Mononuclear cell (primary cell): Measurements from ENCODE around the gene MOB3C.

- RRBS, result no CpG with 5 or more reads among the region's 1 CpG
These were observed 68.0 kb downstream of the MAST2 start for GRCh38 chr1:45871394-45871852.

GRCh38 chr1:45872101-45872528, 68.7 kb downstream of the MAST2 start:
- RRBS, result no CpG with 5 or more reads among the region's 5 CpGs

DNA sequence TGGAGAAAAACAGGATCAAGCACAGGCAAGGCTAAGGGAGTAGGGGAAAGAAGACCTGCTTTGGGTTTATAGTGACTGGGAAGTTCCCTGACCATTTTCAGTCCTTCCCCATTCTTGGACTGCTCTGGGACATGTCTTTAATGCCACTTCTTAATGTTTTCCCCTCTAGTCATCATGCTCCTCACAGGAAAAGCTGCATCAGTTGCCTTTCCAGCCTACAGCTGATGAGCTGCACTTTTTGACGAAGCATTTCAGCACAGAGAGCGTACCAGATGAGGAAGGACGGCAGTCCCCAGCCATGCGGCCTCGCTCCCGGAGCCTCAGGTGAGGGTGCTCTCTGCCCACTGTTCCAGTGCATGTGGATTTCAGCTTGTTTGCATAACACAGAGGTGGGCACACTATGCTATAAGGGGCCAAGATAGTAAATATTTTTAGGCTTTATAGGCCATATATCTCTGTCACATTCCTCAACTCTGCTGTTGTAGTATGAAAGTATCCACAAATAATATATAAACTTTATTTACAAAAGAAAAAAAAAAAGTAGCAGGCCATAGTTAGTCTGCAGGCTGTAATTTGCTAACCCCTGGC, 126.3 kb downstream of the PIK3R3 start:
- RRBS, result no CpG with 5 or more reads among the region's 6 CpGs

- RRBS, result no CpG with 5 or more reads among the region's 5 CpGs
These were observed 2.6 kb downstream of the LURAP1 start for GRCh38 chr1:46205665-46206256.

GRCh38 chr1:46302488-46302686, 1.0 kb downstream of the LRRC41 start:
- RRBS, result 5% methylated on average over 5 of the region's 18 CpGs

DNA sequence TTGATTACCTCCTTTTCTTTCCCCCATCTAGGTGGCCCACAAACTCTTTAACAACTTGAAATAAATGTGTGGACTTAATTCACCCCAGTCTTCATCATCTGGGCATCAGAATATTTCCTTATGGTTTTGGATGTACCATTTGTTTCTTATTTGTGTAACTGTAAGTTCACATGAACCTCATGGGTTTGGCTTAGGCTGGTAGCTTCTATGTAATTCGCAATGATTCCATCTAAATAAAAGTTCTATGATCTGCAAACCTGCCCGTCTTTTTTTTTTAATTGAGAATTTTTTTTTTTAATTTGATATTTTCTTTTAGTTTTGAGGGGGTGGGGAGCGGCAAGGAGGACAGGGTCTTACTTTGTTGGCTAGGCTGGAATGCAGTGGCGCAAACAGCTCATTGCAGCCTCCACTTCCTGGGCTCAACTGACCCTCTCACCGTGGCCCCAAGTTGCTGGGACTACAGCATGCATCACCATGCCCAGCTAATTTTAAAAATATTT, 13.1 kb downstream of the UQCRH start:
- RRBS, result no CpG with 5 or more reads among the region's 5 CpGs

GRCh38 chr1:46333349-46334100, 7.1 kb upstream of the NSUN4 start:
- RRBS, result no CpG with 5 or more reads among the region's 8 CpGs

GRCh38 chr1:46352545-46353245, 12.1 kb downstream of the NSUN4 start:
- RRBS, result no CpG with 5 or more reads among the region's 6 CpGs

GRCh38 chr1:46616164-46617465, at the start of gene MOB3C:
TSS of gene MOB3C (minus strand) at chr1:46616811.
- RRBS, result 1% methylated on average over 10 of the region's 69 CpGs

- RRBS, result no CpG with 5 or more reads among the region's 1 CpG
These were observed 5.1 kb downstream of the TEX38 start for GRCh38 chr1:46676651-46677257.

DNA sequence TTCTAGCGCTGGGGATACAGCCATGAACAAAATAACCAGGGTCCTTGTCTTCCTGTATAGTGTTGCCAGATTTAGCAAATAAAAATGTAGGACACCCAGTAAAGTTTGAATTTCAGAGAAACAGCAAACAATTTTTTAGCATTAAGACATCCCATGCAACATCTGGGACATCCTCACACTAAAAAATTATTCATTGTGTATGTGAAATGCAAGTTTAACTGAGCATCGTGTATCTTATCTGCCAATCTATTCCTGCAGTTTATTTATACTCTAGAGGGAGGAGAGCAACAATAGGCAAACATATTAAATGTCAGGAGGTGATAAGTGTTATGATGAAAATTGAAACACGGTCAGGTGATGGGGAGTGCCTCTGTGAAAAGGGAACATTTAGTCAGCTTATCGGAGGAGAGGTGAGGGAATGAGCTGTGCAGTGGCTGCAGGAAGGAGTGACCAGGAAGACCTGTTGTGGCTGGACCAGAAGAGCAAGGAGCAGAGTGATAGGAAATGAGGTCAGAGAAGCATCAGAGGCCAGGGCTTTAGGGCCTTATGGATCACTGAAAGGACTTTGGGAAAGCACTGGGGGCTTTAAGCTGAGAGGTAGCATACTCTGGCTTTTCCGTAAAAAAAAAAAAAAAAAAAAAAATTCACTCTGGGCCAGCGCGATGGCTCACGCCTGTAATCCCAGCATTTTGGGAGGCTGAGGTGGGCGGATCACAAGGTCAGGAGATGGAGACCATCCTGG, 815 bp upstream of the EFCAB14 start:
- RRBS, result no CpG with 5 or more reads among the region's 9 CpGs

DNA sequence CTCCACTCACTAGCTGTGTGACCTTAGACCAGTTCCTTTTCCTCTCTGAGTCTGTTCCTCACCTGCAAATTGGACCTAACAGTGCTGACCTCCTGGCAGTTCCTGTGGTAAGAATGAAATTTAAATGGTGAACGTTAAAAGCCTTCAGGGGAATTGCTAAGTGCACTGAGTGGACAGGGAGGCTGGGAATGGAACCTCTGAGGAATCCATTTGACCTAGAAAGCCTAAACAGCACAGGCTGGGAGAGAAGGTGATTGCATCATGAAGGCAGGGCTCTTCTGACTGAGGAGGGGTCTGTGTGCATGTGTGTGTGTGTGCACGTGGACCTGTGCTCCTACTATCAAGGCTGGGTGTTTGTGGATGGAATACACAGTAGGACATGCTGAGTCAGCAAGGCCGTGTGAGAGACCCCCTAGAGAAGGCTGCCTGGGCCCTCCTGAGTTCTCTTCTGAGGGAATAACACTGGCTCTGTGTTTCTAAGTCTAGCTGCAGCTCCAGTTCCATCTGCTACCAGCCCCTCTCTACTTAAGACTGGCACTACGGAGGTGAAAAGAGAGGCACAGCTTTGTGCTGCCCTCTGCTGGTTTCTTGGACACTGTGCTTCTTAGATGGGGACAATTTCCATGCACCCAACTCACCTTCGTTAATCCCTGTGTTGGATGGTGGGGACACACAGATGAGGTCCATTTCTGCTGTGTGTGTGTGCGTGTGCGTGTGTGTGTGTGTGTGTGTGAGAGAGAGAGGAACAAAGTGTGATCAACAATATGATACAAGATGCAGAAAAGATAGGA, 6.1 kb upstream of the EFCAB14 start:
- RRBS, result no CpG with 5 or more reads among the region's 7 CpGs

GRCh38 chr1:46757117-46757533, 38.2 kb upstream of the EFCAB14 start:
- RRBS, result no CpG with 5 or more reads among the region's 3 CpGs

GRCh38 chr1:46757534-46758324, 38.8 kb upstream of the EFCAB14 start:
- RRBS, result no CpG with 5 or more reads among the region's 3 CpGs

DNA sequence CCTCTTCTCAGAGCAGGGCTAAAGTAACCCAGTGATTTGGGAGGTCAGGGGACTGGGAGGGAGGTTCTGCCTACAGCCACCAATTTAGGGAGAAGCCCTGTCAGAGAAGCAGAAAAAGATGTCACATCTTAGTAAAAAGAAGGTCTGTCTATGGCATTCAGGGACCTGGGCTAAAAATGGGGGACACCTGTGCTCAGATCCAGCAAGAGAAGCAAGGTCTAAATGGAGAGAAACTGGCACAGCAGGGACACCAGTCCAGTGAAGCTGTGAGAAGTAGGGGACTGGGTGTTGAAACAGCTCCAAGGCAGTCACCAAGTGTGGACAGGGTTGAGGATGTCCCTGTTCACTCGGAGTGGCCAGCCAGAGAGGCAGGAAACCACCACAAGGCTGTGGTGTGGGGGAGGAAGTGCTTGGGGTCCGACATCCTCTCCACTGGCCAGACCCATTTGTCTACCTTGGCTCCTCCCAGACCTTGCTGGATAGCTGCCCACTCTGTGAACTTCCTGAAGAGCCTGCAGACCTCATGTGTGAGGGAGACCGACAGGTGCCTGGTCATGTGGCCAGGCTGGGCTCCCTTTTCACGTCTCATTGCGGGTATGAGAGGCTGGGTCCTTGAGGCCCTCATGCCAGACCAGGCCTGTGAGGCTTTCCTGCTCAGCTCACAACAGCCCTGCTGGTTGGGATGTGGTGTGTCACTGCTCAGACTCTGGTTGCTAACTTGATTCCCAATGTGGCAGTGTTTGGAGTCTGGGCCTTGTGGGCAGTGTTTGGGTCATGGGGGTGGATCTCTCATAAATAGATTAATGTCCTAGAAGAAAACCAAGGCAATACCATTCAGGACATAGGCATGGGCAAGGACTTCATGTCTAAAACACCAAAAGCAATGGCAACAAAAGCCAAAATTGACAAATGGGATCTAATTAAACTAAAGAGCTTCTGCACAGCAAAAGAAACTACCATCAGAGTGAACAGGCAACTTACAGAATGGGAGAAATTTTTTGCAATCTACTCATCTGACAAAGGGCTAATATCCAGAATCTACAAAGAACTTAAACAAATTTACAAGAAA, 21.8 kb downstream of the CYP4B1 start:
- RRBS, result no CpG with 5 or more reads among the region's 5 CpGs

GRCh38 chr1:46857384-46857910, 58.6 kb downstream of the CYP4B1 start:
- RRBS, result no CpG with 5 or more reads among the region's 5 CpGs

DNA sequence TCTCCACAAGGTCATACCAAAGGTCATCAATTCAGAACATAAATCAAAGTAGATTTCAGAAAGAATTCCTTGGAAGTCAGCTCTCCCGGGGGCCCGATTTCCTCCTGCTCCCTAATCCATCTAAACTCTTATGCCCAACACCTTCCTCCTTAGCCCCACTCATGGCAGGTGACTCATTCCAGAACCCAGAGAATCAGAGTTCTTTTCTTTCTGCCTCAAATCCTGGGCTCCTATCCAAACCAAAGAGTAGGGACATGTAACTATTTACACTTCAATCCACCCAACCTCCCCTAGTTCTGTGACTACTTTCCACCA, 7.2 kb upstream of the CYP4A11 start:
- RRBS, result no CpG with 5 or more reads among the region's 2 CpGs

DNA sequence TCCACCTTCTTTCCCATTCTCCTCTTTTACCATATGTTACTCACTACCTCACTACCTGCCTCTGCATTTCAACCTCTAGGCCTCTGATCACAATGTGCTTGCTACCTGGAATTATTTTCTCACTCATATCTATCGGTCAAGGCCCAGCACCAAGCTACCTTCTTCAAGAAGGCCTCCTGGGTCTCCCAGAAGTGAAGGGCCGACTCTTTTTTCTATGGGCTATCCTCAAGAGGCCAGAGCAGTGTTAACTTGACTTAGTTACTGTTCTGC, 1.7 kb downstream of the CYP4A22 start:
- RRBS, result no CpG with 5 or more reads among the region's 2 CpGs

GRCh38 chr1:47188602-47189083, 1.2 kb downstream of the PDZK1IP1 start:
- RRBS, result no CpG with 5 or more reads among the region's 2 CpGs

DNA sequence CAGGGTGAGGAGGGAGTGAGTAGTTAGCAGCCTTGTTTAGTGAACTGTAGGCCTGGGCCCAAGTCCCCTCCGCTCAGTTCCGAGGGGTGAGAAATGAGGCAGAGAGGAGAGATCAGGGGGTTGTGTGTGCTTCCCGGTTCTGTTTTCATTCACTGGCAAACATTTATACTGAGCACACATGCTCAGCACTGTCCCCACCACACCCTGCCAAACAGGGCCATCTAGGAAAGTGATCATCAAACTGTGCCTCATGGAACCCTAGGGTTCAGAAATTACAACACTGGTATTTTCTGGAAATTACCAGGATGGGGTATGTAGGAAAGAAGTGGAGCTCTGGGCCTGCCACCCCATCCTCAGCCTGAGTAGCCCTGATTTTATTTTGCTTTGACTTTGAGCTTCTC, 84.0 kb downstream of the FOXD2 start:
- RRBS, result no CpG with 5 or more reads among the region's 3 CpGs